H9 (cell line): ENCODE measurements around the genes CCNA1, ALG5, CSNK1A1L, LHFPL6 and COG6.

DNA sequence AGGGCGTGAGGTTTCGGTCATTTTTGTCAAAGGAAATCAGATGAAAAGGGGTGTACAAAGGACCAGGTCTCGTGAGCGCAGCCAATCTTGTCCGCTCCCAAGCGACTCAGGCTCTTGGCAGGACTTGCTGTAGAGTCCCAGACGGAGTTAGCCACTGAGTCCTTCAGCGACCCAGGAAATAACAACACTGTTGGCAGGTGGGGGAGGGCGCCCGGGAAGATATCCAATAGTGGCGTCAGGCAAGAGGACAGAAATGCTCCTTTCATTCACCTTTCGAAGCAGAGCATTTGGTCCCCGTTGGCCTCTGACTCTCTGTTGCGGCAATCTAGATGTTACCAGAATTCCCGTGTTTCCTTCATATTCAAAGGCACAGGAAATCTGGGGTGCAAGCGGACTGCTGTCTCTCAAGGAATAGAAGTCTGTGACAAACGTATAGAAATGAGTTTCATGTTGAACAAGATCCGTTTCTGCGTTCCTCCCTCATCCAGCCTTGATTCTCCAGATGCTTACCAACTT lies 1.7 kb upstream of the CCNA1 start:
- PRO-cap = no peak

DNA sequence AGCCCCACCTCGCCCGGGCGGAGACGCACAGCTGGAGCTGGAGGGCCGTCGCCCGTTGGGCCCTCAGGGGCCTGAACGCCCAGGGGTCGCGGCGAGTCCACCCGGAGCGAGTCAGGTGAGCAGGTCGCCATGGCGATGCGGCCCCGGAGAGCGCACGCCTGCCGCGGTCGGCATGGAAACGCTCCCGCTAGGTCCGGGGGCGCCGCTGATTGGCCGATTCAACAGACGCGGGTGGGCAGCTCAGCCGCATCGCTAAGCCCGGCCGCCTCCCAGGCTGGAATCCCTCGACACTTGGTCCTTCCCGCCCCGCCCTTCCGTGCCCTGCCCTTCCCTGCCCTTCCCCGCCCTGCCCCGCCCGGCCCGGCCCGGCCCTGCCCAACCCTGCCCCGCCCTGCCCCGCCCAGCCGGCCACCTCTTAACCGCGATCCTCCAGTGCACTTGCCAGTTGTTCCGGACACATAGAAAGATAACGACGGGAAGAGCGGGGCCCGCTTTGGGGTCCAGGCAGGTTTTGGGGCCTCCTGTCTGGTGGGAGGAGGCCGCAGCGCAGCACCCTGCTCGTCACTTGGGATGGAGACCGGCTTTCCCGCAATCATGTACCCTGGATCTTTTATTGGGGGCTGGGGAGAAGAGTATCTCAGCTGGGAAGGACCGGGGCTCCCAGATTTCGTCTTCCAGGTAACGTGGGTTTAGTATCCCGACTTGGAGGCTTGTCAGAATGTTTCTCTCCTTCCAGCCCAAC lies at the start of gene CCNA1:
TSS of gene CCNA1 (plus strand) at position 444 of the 742 bp plus-strand sequence.
- PRO-cap = bidirectional peak, plus-strand start at position 444 of the sequence, minus-strand start at position 293 of the sequence

DNA sequence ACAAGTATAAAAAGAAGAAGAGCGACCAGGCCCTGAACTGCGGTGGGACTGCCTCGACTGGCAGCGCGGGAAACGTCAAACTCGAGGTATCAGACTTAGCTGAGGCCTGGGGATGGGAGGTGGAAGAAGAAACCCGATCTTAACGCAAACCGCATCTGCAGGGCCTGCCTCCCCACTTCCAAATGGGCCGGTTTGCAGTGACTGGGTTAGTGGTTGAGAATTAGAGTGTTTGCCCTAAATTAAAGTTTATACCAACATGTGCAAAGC lies 783 bp downstream of the RFXAP start:
- PRO-cap = no peak

- PRO-cap = no peak
These were observed 868 bp upstream of the SMAD9 start for GRCh38 chr13:36920584-36921627.

- PRO-cap = bidirectional peak, plus-strand start at chr13:36999458, minus-strand start at chr13:36999340
These were observed at the start of gene ALG5 for GRCh38 chr13:36999156-36999664. Gene ALG5 (minus strand): TSS chr13:36999340.

DNA sequence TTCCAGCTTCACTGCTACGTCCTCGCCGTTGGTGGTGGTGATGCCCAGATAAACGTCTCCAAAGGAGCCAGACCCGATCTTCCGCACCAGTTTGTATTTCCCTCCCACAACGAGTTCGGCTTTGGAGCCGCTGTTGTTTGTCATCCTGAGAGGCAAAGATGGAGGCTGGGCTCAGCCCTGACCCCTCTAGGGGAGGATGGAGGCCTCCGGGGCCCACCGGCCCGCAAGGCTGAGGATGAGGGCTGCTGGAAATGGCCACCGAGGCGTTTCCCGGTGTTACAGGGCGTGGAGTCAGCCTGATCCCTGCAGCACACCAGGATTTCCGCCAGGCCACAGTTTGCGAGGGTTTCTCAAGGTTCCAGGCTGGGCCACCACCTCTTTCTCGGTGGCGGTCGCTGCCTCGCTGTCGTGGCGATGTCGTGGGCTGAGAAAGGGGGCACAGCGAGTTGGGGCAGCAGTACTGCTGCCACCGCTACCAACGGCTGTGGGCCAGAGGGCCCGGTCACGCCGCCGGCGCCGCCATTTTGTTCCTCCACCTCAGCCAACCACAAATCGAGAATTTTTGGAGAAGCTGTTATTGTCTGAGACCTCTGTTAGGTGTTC lies at the start of gene CSNK1A1L:
TSS of gene CSNK1A1L (minus strand) at position 552 of the 603 bp plus-strand sequence.
- PRO-cap = no peak

GRCh38 chr13:37118057-37118513 lies 12.6 kb upstream of the CSNK1A1L start:
- PRO-cap = no peak

GRCh38 chr13:37868393-37869641 lies 755 bp downstream of the TRPC4 start:
- PRO-cap = bidirectional peak, plus-strand start at chr13:37868802, minus-strand start at chr13:37868693; bidirectional peak, plus-strand start at chr13:37869018, minus-strand start at chr13:37869019; bidirectional peak, plus-strand start at chr13:37869329, minus-strand start at chr13:37869203

- PRO-cap = no peak
These were observed 20.1 kb upstream of the STOML3 start for GRCh38 chr13:39010387-39011414.

DNA sequence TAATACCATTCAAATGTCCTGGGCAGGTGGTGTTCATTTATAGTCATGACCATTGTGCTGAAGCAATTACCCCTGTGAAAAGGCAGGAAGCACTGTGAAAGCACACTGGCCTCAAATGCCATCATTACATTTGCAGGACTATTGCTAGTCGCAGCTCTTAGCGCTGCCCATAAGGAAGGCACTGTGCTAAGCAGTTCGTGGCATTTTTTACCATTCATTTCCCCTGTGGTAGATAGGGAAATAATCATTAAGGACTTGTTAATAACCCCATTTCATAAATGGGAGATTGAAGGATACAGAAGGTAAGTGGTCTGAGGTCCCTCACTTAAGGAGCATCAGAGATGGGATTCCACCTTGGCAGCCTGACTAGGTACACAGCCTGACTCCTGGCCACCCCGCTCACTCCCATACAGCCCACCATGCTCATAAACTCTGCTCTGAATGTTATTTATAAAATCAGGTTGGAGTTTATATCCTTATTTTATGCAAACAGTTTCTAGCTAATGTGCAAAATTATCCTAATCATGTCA lies 108.8 kb downstream of the LHFPL6 start:
- PRO-cap = unidirectional peak, plus-strand start at position 121 of the sequence

GRCh38 chr13:39603040-39603963 lies at the start of gene LHFPL6:
Gene LHFPL6 (minus strand): TSS chr13:39603193.
- PRO-cap = bidirectional peak, plus-strand start at chr13:39603284, minus-strand start at chr13:39602994

DNA sequence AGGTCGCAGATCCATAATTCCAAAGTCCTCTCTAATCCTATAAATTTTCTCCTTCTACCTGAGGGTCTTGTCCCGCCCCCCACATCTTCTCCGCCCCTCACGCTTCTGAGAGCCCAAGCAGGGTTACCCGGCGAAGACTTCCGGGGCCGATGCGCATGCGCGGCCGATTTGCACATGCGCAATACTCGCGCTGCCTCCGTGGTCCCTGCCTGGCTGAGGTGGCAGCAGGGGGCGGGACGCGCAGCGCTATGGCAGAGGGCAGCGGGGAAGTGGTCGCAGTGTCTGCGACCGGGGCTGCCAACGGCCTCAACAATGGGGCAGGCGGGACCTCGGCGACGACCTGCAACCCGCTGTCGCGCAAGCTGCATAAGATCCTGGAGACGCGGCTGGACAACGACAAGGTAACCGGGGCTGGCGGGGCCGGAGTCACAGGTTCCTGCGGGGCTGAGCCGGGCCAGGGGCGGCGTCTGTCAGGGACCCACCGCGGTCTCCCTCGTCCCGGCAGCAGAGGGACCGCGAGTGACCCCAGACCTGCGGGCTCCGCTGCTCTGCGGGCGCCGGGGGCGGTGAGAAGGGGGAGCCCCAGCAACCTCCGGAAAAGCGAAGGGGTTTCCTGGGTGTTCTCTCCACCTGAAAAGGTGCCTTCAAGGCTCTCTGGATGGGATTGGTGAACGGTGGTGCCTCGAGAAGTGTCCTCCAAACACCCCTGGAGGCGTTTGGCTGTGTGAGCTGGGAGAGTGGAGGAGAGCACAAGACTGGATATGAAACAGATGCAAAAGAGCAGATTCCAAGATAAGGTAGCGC lies at the start of gene COG6:
TSS of gene COG6 (plus strand) at position 184 of the 804 bp plus-strand sequence.
- PRO-cap = bidirectional peak, plus-strand start at position 276 of the sequence, minus-strand start at position 107 of the sequence; bidirectional peak, plus-strand start at position 513 of the sequence, minus-strand start at position 521 of the sequence

- PRO-cap = no peak
These were observed 244.9 kb downstream of the COG6 start for GRCh38 chr13:39900231-39900865.

DNA sequence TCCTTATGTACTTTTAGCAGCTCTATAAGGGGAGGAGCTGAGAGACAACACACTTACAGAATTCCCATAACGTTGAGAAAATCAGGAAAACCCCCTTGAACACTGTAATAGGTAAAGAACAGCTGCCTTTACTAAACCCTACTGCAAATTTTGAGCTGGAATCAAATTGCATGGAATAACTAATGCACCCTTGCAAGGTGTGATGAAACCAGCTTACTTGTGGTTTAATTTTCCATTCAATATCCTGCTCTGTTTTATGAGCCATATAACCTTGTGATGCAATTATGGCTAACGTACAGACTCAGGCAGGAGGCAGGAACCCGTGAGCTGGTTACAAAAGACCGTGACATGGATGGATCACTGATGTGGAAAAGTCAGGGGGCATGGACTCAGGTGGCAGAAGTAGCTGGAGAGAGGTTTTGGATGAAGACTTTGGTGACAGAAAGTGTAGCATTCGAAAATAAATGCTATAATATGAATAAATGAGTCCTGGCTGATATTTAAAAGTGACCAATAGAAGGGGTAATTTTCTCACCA lies 438.6 kb downstream of the COG6 start:
- PRO-cap = no peak

DNA sequence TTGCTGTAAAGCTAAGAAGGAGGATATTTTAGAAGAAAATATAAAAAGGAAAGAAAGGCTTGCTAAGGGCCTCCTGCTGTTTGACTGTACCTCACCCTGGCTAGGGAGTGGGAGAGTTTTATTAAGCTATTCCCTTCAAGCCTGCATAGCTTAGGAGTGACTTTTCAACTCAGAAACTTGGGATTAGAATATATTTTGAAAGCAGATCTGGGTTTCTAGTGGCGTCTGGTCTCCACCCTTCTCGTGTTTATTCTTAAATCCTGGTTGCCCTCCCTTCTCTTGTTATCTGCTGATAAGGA lies 460.0 kb downstream of the COG6 start:
- PRO-cap = no peak

DNA sequence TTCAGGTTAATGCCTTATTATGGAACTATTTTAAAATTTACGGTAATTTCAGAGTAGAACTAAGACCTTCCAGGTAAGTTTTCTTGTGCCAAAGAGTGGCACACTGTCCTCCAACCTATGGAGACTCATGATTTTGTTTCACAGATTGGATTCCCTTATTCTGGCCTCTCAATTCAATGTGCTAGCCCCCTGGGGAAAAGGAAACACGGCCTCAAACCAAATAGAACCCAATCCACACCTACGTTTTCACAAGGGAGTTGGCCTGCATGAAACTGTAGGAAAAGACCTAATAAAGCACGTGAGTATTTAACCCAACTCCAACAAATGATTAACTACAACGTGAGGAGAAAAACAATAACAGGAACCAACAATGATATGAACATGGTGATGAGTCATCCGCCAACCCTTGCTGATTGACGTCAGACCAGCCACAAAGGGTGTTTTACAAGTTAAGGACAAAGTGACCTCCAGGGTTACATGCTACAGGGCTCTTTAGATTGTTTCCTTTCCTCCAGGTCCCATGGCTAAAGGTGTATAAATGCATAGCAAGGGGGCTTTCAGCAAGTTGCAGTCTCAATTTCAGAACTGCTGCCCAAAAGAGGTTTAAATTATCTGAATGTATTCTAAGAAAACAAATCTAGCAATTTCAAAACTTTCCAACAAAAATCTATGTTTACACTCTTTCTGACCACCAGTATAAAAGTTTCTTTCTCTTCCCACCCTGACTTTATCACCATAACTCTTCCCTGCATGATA lies 460.6 kb downstream of the COG6 start:
- PRO-cap = no peak

- PRO-cap = no peak
These were observed 494.2 kb downstream of the FOXO1 start for GRCh38 chr13:40172201-40172627.

DNA sequence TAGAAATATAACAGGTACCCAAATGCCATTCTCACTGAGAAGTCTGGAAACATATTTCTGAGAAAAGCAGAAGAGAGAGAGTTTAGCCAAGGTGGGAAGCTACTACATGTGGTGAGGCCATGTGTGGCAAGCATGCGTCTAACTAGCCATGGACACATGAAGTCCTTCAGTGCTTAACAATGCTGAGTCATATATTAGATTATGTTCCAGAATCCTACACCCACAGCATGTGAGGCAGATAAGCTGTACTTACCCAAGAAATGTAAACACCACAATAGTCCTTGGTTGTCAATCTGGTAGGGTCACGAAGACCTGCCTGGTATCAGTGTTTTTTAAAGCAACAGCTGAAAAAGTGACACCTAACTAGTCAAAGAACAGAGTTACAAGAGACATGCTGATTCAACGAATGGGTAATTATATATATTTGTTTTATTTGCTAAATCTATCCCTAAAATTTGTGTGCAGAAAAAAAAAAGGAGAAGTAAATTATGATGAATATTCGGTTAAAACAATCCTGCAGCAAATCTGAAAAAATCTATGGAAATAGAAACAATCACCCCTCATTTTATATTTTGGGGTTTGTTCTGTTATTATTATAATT lies 484.9 kb downstream of the FOXO1 start:
- PRO-cap = no peak

DNA sequence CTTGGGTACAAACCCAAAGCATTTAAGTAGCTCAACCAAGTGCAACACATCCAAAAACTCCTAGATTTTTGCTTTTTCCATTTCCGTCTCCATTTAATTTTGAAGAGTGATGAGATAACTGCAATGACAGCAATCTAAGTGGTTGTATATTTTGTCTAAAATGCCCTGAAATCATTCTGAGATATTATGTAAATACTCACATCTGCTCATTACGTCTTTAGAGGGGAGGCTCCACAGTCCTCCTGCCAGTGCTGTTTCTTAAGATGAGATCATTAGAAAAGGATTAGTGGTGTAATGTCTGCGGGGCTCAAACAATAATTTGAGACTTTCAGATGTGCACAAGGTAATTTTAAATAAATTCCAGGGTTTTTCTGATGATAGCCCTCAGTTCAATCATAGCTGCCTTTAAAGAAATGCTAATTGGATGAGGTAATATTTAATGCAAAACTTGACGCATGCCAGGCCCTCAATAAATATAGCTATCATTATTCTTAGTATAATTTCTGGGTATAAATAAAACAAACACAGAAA lies 437.9 kb downstream of the FOXO1 start:
- PRO-cap = no peak

DNA sequence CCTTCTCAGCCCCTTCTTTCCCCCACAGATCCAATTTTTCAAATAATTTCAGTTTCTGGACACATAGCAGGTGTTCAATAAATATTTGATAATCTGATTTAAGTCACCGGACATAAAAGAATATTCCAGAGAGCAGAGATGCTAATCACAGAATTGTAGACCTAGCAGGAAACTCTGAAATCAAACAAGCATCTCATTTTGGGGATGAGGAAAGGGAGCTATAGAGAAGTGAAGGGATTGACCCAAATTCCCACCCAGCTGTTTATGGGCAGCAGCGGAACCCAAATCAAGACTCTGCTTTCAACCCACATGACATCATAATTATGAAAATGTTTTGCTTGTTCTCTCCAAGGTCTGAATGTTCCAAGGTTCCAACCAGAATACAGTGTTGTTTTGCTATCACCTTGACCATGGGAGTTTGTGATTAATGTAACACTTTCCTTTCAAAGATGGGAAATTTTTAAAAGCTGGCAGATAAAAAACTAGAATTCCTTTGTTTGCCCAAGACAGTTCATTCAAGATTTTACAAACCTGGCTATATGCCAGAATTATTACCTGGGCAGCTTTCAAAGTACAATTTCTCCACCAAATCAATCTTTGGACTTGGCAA lies 322.9 kb downstream of the FOXO1 start:
- PRO-cap = no peak